H9 (cell line): ENCODE measurements around a stretch of chr14.

DNA sequence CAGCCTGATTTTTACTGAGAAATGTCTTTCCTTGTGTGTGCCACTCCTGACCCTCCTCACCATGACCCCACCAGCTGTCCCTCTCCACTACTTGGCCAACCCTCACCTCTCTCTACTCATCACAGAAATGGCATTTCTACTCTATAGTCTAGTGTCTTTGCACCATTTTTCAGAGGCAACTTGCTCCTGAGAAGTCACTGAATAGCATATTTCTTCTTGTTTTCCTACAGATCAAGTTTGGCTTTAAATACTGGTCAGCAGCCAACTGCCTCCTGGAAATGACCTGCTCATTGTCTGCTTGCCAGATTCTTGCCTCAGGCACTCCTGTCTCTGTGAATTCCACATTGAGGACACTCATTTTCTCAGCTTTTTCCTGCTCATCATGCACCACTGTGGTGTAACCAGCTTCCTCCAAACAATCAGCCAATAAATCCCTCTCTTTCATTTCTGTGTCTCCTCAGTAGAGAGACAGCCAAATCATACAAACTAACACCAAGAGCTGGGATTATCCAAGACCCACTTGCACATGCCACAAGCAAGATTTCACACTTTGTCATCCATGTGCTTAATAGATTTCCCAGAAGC lies 105.2 kb downstream of the PPP2R5E start:
- PRO-cap, result no peak

GRCh38 chr14:63453474-63454119 lies 89.6 kb downstream of the PPP2R5E start:
- PRO-cap, result no peak

DNA sequence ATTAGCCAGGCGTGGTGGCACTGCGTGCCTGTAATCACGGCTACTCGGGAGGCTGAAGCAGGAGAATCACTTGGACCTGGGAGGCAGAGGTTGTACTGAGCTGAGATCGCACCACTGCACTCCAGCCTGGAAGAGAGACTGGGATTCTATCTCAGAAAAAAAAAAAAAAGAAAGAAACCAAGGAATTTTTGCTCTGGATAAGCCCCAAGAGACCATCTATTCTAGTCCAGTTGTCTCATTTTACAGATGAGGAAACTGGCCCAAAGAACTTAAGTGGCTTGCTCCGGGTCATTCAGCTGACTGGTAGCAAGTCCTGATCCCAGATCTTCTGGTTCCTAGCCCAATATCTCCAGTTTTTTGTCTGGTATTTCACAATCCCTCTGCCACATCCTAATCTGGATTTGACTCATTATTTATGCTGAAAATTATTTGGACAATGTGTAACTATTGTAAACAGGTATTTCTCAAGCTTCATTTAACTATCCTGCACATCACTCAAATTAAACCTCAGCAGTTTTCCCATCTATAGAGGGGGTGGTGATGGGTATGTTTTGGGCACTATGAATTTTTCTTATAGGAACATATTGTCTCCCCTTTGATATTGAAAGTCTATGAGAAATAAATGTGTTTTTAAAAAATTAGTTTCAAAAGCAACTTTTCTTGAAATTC lies 43.5 kb downstream of the PPP2R5E start:
- PRO-cap, result no peak

DNA sequence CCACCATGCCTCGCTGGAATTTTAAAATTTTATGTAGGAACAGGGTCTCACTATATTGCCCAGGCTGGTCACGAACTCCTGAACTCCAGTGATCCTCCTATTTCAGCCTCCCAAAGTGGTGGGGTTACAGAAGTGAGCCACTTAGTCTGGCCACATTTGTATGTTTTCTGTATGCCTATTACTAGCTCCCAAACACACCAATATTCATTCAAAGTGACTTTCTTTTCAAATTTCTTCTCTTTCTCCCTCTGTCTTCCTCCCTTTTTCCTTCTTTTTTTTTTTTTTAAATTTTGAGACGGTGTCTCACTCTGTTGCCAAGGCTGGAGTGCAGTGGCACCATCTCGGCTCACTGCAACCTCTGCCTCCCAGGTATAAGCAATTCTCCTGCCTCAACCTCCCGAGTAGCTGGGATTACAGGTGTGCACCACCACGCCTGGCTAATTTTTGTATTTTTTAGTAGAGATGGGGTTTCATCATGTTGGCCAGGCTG lies 48.3 kb upstream of the PPP2R5E start:
- PRO-cap, result no peak

- PRO-cap, result no peak
These were observed 18.3 kb upstream of the SGPP1 start for GRCh38 chr14:63745975-63746811.

- PRO-cap, result no peak
These were observed 43.5 kb downstream of the SYNE2 start for GRCh38 chr14:63896072-63896884.

DNA sequence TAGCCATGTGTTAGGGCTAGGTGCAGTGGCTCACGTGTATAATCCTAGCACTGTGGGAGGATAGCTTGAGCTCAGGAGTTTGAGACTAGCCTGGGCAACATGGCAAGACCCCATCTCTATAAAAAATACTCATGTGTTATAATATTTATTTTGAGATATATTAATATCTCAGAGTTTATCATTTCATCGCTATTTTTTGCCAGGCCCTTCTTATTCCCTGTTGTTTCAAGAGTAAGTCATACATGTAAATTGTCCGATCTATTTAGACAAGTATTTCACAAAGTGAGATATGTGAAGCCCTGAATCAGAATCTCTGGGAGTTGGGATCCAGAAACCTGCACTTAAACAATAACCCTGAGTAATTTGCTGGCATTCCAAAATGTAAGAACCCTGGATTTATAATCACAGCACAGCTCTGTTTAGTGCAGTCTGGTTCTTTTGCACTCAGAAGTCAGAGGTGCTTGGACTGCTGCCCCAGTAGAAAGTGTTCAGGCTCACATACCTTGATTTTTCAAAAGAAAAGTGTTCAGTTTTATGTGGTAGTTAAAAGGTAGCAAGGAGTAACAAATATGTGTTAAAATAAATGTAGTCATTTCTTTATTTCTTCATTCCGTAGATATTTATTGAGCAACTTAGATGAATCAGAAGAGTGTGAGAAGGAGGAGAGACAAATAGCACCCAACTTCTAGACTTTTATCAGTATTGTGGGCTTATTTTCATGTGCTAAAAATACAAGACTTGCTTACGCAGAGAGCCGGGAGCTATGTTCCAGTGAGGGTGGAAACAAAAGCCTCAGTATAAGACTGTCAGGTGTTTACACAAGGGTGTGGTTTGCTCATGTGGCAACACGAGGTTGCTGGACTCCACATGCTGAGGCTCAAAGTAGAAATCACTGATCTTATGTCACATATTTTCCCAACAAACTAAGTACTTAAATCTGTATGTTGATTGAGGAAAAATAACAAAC lies 70.0 kb downstream of the SYNE2 start:
- PRO-cap, result no peak

- PRO-cap, result no peak
These were observed 171.2 kb downstream of the SYNE2 start for GRCh38 chr14:64024010-64024480.

DNA sequence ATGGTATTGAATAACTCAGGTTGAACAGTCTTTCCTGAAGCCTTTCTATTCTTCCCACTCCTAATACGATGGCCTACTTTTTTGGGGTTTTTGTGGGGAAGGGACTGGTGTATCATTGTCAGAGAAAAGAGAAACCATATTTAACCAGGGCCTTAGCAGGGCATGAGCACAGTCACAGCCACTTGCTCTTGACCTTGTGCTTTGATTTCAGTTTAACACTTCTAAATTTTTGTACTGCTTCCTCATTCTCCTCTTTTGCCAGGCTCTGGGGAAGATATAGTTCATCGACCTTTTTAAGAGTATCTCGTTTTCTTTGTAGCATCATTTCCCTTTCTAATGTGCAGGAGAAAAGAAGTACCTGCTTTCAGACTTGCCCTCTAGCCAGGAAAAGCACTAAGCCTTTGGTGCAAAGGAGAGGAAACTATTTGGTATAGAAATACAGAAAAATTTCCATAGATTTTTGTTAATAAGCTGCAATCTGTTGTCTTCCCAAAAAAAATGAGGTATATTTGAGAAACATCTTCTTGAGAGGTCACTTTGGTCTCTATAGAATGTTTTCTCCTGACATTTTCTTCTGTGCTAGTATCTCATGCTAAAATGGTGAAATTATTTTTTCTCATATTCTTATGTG lies 2.2 kb downstream of the ZBTB1 start:
- PRO-cap, result no peak

GRCh38 chr14:64685699-64685995 lies 18.6 kb upstream of the PLEKHG3 start:
- PRO-cap, result no peak

GRCh38 chr14:64914542-64915278 lies 455 bp downstream of the CHURC1 start:
- PRO-cap, result bidirectional peak, plus-strand start at chr14:64914869, minus-strand start at chr14:64914771

GRCh38 chr14:64968577-64968971 lies 3.6 kb downstream of the RAB15 start:
- PRO-cap, result no peak

DNA sequence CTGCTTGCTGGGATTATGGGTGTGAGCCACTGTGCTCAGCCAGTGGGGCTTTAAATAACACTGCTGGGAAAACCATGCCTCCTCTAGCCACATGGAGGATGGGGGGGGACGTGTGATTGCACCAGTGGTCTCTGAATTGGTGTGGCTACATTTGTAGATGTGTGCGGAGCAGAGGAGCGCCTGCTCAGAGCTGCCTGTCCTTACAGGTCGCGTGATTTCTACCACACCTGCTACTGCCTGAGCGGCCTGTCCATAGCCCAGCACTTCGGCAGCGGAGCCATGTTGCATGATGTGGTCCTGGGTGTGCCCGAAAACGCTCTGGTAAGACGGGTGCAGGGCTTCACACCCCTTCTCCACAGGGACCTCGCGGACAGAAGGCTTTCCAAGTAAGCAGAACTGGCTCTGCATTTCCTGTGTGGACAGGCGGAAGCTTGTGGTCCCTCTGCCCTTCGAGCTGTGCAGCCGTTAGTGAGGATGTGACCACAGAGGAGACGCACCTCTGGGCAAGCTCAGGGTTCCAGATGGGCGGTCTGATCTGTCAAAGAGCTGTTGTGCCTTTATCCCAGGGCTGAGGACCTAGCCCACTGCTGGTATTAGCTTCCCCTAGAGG lies 47.8 kb downstream of the MAX start:
- PRO-cap, result no peak

- PRO-cap, result no peak
These were observed 28.6 kb downstream of the MAX start for GRCh38 chr14:65073639-65074154.

GRCh38 chr14:65077421-65077885 lies 24.9 kb downstream of the MAX start:
- PRO-cap, result unidirectional peak, plus-strand start at chr14:65077589

DNA sequence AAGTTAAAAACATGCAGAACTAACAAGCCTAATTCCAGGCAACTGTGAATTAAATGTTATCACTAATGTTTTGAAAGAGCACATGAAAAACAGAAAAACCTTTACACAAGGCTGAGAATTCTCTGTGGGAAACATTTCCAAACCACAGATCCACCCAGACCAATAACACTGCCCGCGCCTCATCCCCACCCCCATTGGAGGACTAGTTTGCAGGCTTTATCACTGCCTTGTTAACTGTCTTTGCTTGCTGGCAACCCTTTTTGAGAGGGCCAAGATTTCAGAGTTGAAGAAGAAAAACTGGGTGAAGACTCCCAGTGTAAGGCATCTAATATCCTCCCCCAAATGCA lies 6.0 kb downstream of the MAX start:
- PRO-cap, result no peak

- PRO-cap, result no peak
These were observed 67.0 kb upstream of the MAX start for GRCh38 chr14:65169235-65169802.

DNA sequence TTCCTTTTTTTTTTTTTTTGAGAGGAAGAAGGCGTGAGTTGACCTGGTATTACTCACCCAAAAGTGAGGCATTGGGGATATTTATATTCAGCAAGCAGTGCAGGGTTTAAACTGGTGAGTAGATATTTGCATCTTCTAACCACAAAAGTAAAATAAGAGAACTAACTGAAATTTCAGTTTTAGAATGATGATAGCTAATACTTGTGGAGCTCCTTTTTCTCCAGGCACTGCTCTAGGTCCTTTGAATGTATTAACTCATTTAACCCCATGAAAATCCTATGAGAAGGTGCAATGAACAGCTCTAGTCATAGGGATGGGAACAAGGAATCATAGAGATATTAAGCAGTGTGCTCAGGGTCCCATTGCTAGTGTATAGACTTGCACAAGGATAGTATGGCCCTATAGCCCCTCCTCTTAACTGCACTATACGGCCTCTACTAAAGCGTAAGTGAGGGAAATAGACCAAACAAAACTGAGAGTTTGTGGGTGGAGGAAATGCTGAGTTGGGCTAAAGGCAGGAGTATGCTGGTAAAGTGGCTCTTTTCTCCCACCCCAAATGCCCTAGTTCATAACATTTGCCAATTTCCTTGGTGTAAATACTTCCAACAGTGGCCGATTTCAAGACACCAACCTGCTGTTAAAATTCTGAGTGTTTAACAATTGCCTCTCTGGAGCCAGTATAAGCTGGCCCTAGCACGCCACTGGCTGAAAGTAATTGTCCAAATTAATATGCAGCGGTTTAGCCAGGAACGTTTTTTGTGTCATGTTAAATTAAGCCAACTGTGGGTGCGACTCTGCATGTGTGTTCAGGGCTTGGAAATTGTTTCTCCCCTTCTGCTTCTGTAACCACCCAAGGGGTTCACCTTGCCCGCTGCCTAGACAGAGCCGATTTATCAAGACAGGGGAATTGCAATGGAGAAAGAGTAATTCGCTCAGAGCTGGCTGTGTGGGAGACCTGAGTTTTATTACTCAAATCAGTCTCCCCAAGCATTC lies 104.5 kb upstream of the MAX start:
- PRO-cap, result no peak

DNA sequence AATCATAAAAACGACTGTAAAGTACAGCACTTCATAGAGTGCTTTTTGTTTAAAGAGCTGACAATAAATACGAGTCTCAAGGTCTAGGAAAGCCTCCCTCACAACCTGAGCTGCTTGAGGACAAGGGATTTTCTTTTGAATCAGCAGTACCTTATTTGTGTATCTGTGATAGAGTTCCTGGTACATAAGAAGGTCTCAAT lies 1.3 kb upstream of the FUT8 start:
- PRO-cap, result no peak

DNA sequence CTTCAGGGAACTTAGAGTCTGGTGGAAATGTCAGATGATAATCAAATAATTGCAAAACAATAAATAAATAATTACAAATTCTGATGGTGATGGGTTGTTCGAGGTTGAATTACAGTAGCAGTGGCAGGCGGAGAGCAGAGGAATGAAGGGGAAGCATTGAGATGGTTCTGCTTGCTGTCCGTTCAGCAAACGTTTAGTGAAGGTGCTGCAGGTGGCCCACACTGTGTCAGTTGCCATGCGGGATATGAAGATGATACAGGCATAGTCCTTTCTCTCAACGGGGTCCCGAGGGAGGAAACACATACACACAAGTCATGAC lies 385.1 kb downstream of the FUT8 start:
- PRO-cap, result no peak